ENCODE data around the gene ABTB3.

GRCh38 chr12:106274257-106275213 is 26.7 kb upstream of the CKAP4 start:
- PRO-cap, 2 experiments: no peak in any of the 2 experiments

- PRO-cap, 2 experiments: no peak in any of the 2 experiments
Observed at GRCh38 chr12:106369439-106370198, 12.1 kb downstream of the POLR3B start.

- PRO-cap, 2 experiments: no peak in any of the 2 experiments
Observed at GRCh38 chr12:106585800-106586358, 3.1 kb downstream of the RFX4 start.

DNA sequence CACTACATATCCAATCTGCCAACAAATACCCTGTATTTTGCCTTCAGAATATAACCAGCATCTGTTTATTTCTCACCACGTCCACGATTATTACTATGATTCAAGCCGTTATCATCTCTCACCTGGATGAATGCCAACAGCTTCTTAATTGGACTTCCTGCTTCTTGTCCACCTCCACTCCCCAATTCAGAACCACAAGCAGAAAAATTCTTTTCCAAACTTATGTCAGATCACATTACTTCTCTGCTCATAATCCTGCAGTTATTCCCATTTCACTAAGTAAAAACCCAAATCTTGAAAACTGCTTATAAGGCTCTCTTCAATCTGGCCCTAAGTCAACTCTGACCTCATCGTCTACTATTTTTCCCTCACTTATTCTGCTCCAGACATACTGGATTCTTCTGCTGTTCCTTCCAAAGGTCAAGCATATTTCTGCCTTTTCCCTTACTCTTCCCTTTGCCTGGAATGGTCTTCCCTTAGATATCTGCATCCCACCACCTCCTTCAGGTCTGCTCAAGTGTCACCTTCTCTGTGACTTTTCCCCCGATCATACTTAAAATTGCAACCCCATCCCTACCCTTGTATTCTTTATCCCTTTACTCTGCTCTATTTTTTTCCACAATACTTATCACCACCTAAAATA is 1.9 kb downstream of the CRY1 start:
- PRO-cap, 2 experiments: no peak in any of the 2 experiments

DNA sequence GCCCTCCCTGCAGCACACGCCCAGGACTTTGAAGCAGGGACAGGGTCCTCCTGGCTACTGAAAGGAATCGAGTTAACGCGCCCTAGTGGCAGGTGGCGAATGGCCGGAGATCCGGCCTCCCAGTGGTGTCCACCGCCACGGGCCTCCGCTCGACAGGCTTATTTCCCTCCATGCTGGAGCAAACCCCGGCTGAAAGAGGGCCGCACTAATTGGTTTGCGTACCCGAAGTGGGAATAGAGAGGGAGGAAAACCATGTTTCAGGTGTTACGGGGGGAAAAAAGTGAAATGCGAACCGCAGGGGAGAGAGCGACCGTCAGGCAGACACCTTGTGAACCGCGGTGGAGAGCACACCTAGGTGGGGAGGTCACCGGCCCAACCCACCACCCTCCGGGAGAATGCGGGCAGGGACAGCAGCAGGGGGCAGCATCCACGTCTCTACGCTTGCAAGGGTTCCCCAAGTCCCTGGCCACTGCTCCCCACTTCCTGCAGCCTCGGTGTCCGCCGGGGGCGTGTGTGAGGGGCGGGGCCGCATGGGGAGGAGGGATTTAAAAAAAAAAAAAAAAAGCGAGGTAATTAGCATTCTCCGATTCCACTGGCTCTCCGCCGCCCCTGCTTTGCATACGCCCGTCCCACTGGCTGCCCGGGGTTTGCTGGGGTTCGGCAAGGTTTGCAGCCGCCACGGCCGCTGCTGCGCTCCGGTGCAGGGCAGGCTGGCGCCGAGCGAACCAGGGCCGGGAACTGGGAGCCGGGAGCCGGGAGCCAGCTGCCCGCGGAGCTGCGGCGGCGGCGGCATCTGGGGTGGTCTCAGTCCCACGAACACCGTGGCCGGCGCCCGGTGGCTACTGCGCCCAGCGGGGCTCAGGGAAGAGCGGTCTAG is at the start of gene ABTB3:
Gene ABTB3 (plus strand): TSS at position 676 of the 877 bp plus-strand sequence.
- PRO-cap, 2 experiments: peak in 2 of 2 experiments; most common plus-strand start position 98 of the sequence (in 2); most common minus-strand start position 471 of the sequence (in 2)

DNA sequence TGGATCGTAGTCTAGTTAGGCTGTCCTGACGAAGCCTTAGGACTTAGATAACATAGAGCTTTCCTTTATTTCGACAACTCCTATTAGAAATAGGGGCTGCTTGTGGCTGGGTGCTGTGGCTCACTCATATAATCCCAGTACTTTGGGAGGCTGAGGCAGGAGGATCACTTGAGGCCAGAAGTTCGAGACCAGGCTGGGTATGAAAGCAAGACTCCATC is 145.1 kb upstream of the PWP1 start:
- PRO-cap, 2 experiments: no peak in any of the 2 experiments

DNA sequence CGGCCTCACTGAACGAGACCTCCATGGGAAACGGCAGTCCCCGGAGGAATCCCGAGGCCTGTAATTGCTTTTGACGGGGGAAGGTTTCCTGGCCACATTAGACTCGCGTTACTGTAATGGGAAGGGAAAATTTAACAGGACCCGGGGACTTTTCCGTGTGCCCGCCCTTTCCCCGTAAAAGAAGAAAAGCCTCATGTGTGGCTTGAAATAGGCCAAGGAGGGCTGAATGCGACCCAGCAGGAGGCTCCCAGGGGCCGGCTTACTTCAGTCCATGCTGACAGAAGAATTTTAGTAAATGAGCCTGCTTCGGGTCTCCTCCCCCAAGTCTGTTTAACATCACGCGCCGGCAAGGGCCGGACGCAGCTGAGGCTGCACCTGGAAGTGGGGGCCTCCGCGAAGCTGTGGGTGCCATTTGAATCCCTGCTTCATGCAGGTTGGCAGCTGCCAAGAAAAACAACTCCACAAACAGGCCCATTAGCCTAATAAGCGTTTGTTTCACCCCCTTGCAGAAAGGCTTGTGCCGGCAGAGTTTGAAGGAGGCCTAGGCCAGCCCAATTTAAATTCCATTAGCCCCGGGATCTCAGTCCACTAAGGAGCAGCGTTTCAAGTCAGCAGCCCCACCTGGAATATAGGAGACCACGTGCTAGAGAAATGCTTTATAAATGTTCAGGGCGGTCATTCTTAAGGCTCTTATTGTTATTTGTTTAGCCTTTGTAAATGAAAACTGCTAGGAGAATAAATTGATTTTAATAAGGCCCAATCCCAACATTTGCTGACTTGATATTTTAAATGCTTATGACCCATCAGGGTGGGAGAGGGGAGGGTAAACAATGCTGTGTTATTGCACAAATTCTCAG is 39.6 kb upstream of the PWP1 start:
- PRO-cap, 2 experiments: no peak in any of the 2 experiments

- PRO-cap, 2 experiments: no peak in any of the 2 experiments
Observed at GRCh38 chr12:107710153-107710762, 24.7 kb downstream of the PWP1 start.

- PRO-cap, 2 experiments: no peak in any of the 2 experiments
Observed at GRCh38 chr12:107749855-107750637, 10.9 kb downstream of the PRDM4 start.

DNA sequence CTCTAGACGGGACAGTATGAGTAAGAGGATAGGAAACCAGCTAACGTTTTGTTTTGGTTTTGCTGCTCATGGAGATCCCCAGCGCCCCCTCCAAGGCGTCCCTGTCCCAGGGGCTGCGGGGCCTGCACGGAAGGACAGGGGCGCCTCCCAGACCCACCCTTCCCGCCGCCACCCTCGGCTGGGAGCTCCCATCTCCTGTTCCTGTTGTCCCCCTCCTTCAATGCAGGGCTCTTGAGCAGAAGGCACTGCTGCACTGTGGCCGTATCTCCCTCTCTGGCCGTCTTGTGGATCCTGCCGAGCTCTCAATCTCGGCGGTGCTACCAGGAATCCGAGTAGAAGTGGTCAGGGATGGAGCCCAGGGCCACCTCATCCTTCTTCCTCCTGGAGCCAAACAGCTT is 68.8 kb downstream of the ASCL4 start:
- PRO-cap, 2 experiments: no peak in any of the 2 experiments

- PRO-cap, 2 experiments: no peak in any of the 2 experiments
Observed at GRCh38 chr12:107843655-107844897, 69.6 kb downstream of the ASCL4 start.

DNA sequence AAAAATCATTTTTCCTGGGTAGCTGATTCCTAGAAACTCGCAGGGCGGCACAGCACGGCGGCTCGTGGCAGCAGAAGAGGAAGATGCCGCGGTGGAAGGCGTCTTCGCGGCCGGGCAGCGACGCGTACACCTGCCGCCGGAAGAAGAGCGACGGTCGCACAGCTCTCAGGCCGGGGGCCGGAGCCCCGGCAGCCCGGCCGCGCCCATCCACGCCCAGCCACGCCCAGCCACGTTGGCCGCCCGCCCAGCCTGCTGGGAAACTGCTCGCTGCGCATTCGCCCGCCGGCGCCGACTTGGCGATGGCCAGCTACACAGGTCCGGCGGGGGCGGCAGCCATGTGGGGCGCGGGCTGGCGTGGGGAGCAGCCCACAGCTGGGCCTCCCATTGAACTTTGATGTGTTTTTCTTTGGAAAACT is 129.1 kb downstream of the ASCL4 start:
- PRO-cap, 2 experiments: no peak in any of the 2 experiments

DNA sequence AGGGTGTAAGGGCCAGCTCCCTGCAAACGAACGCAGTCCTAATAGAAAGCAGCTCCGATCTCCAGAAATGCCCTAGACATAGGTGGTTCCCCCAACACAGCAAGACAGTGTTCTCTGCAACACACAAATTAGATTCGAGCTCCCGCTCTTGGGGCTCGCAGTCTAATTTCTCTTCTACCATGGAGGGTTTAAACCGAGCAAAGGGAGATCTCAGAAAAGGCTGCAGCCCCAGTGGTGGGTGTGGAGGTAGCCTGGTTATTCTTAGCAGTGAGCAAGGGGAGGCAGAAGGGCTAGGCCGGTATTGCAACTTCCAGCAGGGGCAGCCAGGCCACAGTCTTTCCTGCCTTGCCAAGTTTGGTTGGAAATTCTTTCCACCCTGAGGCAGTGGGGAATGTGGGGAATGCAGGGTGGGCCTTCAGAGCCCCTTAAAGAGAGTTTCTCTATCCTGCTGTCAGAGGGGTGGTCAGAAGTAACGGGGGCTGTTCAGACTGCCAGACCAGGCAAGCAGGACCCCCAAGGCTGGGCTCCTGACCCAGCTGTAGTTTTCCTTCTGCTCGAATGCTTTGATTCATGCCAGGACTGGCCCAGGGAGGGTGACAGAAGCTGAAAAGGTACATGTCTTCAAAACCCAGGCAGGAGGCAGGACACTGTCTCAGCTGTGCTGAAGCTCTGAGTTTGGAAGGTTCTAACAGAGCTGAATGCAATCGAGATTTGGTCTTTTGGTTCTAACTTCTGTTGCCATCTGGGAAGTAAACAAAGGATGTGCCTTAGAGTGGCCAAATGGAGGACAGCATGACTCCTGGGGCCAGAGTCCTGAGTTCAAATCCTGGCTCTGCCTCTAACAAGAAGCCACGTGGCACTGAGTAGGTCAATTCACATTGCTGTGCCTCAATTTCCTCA is 15.8 kb upstream of the WSCD2 start:
- PRO-cap, 2 experiments: no peak in any of the 2 experiments

DNA sequence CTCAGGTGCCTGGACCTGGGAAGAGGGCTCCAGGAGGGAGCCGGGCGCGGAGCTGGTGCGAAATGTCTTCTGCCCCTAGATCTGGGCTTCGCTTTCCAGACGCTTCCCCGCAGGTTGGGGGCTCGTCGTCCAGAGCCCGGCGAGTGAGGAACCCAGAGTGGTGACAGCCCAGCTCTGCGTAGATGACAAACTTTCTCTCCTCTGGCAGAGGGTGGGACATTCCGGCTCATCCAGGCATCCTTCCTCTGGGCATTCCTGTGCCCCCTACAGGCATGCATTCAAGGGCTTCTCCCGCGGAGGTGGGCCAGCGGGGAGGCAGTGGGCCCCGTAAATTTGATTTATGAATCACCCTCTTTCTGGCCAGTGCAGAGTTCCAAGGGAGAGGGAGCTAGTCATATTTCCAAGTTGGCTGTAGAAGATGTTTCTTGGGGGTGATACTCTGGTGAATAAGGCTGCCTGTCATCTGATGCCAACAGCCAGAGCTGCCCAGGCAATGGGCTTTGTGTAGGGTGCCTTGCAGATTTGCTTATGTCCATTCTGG is 916 bp downstream of the WSCD2 start:
- PRO-cap, 2 experiments: no peak in any of the 2 experiments

DNA sequence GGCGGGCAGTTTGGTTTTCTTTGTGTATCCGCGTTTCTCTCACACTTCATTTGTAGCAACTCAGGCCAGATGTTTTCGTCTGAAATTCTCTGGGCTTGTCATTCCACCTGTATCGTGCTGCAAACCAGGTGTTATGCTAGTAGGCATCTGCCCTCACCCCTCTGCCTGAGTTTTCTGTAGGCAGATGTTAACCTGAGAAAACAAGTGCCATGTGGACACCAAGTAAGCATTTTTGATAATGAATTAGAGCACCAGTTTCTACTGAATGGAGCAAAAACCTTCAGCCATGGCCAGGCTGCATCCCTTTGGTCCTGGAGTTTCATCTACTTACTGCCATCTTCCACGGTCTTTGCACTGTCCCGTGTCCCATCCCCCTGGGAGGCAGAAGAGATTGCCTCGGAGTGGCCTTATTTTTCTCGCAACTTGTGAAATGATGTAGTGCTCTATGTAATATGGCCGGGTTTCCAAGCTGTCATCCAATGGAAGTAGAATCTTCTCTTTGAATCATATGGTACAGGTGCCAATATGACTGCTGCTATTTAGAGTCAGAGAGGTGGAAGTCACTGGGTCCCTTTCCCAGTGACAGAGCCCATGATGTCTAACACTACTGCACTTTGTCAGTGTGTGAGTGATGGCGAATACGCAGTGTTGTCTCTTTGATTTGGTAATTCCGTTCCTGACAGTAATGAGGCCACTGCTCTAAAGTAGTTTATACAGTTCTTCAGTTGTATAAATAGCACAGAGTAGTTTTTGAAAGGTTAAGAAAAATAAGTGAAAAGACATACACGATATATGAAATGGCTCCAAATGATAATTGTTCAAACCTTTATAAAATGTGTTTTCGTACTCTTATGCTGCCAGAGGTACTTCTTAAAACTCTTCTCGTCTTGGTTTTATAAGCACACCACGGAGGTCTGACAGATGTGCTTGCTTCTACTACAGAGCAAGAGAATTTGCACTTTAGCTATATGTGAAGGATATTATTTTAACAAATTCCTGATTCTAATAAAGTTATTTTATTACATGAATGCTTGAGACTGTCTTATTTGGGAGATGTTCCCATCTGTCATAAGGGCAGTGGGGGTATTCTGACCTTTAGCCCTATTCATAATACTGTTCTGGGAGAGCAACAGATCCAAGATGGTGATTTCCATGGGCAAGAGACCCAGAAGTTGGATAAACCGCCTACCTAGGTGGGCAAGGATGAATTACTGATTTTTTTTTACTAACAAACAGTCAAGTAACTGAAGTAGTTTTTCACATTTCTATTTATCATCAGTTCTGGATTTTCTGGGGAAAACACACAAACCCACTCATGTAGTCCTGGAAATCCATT is 5.6 kb downstream of the FICD start:
- PRO-cap, 2 experiments: no peak in any of the 2 experiments

DNA sequence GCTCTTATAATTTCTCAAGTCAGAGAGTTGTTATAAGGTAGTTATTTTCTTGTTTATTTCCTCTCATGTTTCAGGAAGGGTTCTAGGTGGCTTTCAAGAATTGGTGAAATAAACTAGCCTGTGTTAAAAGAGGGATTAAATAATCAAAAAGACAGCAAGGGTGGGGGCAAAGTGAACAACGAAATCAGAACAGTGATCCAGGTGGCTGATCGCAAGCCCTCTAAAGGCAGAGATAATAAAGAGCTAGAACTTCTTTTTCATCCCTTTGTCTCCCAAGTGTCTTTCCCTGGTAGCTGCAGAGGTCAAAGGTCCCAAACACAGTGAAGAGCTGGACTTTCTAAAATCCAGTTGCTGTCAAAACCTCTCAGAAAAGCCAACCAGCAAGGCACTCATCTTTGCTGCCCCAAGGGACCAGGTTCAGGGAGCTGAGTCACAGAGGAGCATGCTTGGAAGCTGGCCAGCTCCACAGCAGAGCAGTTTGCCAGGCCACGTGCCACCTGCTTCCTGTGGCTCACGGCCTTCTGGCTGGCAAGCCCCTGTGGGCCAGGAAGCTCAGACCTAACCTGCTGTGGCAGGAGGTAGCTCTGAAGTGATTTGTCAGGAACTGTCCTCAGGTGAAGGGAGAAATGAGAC is 3.4 kb downstream of the ISCU start:
- PRO-cap, 2 experiments: no peak in any of the 2 experiments

DNA sequence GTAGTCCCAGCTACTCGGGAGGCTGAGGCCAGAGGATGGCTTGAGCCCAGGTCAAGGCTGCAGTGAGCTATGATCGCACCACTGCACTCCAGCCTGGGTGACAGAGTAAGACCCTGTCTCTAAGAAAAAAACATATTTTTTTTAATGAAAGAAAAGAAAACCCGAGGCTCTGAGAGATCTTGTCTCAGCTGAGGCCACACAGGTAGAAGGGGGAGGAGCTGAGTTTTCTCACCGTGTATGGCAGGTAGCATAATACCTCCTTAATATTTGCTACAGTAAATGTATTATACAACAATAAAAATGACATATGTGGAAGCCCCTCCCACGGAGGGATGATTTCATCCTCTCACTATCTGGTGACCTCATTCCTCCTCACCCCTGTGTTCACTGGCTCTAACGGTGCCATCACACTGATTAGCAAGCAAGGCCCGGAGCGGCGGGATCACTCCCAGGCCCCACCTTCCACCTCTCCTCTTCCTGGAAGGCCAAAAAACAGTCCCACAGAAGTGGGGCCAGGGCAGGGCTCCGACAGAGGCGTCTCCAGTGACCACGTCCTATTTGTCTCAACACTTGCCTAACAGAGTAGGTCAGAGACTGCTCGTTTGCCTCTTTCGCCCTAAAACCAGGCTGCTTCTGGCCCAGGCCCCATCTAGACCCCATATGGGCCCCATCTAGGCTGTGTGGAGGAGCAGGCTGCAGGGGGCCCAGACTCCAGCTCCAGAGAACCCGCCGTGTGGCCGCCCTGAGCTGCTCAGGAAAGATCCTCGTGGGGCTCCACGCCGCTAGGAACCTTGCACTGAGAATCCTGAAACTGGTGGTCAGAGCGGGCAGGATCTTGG is 3.9 kb downstream of the SELPLG start:
- PRO-cap, 2 experiments: peak in 1 of 2 experiments; most common plus-strand start position 495 of the sequence (in 1); most common minus-strand start position 376 of the sequence (in 1)

DNA sequence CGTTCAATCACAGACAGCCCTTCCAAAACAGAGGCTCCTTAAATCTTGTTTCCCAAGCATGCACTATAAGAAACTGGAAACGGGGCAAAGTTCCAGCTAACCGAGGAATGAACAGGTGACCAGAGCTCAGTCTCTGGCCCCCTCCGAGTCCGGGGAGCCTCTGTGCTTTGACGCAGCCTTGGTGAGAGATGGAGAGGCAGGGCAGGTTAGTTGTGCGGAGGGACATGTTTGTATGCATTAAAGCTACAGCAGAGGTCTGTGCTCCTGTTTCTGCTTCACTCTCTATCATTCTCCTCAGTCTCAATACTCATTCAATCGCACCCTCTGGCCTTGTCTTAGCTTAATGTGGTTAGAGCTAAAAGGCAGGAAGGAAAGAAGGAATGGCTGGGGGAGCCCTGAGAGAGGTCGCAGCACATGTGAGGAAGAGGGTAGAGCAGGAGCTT is 12.2 kb upstream of the SELPLG start:
- PRO-cap, 2 experiments: no peak in any of the 2 experiments

DNA sequence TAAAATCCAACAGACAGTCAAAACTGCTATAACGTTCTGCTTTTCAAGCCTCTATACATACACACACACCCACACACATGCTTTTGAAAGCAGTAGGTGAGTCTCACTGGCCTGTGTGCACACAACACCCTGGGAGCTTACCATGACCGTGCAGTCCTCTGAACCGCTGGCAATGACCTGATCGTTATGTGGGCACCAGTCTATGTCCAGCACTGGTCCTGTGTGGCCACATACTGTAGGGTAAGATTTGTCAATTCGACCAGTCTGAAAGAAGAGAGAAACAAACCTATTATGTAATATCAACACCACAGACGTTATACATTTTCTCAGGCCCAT is 44.4 kb upstream of the SELPLG start:
- PRO-cap, 2 experiments: no peak in any of the 2 experiments

- PRO-cap, 2 experiments: no peak in any of the 2 experiments
Observed at GRCh38 chr12:108692418-108692802, 38.9 kb downstream of the CORO1C start.

Data from Colon Carcinoma Metastatic in the Lung (tissue), 2 donors.